Adrenal gland (tissue), 7 donors: ENCODE results near the genes CTDP1 and PARD6G.

DNA sequence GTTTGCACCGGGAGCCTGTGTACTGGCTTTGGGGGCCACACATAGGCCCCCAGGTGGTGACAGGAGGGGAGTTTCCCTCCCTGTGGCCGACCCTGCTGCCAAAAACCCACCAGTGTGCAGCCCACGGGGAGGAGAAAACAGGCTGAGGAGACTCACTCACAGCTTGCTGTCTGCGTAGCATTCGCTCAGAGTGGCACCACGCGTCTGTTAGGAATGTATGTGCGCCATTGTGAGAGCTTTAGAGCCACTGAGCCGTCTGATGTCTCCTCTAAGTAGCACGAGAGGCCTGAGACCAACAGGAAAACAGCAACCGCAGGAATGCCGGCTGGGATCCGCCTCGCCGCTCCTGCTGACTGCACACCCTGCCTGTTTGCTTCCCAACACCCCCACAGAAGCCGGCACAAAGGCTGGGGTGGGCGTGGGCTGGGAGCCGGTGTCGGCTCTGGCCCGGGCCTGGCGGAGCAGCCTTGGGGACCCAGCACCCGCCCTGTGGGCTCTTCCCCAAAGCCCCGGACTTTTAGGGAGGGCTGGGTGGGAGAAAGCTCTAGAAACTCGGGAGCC is 89.4 kb downstream of the NFATC1 start:
- PRO-cap, 3 experiments, result no peak in any of the 3 experiments
- RAMPAGE, long total RNA, 4 experiments, result no peak in any of the 4 experiments
- RRBS, result 78% methylated on average over 12 of the region's 24 CpGs

- PRO-cap, 3 experiments, result peak in 1 of 3 experiments; most common minus-strand start chr18:79526838 (in 1)
- RAMPAGE, long total RNA, 4 experiments, result no peak in any of the 4 experiments
- RRBS, result 76% methylated on average over 4 of the region's 10 CpGs
These were observed 130.9 kb downstream of the NFATC1 start for GRCh38 chr18:79526691-79526916.

DNA sequence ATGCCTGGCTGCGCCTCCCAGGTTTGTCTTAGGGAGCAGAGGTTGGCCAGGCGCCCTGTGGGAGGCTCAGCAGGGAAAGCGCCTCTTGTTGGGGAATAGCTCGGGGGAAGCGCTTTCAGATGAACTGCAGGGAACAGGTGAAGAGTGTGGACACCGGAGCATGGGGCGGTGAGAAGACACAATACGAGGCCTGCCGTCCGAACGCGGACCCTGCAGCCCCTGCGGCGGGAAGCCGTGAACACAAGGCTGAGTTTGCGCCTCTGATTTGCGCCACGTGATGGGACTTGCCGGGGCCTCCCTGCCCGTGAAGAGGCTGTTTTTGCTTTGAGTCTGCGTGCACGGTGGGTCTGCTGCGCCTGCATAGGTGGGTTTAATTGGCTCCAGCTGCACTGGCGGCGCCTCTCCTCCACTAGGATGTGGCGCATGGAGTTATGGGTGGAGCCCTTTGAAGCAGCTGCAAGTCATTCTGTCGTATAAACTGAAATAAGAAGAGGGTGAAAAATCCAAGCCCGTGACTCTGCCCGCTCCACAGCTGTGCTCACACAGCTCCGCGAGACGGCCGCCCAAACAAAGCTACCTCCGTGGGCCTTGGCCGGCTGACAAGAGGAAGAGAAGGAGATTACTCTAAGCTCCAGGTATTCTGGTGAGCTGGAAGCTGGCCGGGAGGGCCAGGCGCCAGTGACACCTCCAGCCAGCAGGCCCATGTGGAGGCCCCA is 103.5 kb upstream of the CTDP1 start:
- PRO-cap, 3 experiments, result peak in 1 of 3 experiments; most common plus-strand start position 514 of the sequence (in 1)
- RAMPAGE, long total RNA, 4 experiments, result no peak in any of the 4 experiments
- RRBS, result 49% methylated on average over 6 of the region's 37 CpGs

- PRO-cap, 3 experiments, result peak in 3 of 3 experiments; most common plus-strand start chr18:79679803 (in 2); most common minus-strand start chr18:79679716 (in 1)
- RAMPAGE, long total RNA, 4 experiments, result no peak in any of the 4 experiments
- RRBS, result under 1% methylated on average over 9 of the region's 45 CpGs
These were observed at the start of gene CTDP1 for GRCh38 chr18:79679614-79679906. Gene CTDP1, plus strand, starts transcription at chr18:79679803.

DNA sequence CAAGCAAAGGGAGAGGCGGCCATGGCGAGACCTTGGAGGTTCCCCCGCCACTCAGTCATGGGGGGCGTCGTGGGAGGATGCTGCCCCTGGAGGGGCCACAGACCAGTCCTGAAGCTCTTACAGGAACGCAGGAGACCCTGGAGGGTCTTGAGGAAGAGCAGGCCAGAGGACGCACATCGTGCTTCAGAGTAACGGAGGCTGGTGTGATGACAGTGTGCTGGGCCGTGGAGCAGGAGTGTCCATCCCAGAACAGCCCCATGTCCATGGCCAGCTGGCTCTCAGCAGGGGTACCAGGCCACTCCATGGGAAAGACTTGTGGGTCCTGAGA is 53.0 kb upstream of the KCNG2 start:
- PRO-cap, 3 experiments, result no peak in any of the 3 experiments
- RAMPAGE, long total RNA, 4 experiments, result no peak in any of the 4 experiments
- RRBS, result no CpG with 5 or more reads among the region's 10 CpGs

DNA sequence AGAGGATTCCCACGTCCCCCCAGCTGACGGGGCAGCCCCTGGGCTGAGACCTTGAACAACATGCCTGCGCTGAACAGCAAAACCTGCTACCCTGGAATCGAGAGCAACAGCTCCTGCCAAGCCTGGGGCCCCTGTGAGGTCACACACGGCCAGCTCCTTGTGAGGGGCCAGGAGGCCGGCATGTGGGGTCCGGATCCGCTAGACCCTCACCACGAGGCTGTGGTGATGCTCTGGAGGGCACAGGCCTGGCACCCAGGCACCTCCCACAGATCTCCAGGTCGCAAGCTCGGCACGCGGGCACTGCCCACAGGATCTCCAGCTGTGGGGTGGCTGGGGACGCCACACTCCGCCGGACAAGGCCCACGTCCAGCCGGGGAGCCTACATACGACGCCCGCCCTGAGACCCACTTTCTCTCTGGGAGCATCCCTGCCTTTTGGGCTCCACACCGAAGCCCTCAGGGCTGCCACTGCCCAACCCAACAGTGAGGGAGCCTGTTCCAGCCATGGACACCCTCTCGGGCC is 34.2 kb downstream of the SLC66A2 start:
- PRO-cap, 3 experiments, result no peak in any of the 3 experiments
- RAMPAGE, long total RNA, 4 experiments, result no peak in any of the 4 experiments
- RRBS, result no CpG with 5 or more reads among the region's 23 CpGs

- PRO-cap, 3 experiments, result no peak in any of the 3 experiments
- RAMPAGE, long total RNA, 4 experiments, result no peak in any of the 4 experiments
- RRBS, result no CpG with 5 or more reads among the region's 28 CpGs
These were observed 26.5 kb downstream of the SLC66A2 start for GRCh38 chr18:79924536-79925732.

DNA sequence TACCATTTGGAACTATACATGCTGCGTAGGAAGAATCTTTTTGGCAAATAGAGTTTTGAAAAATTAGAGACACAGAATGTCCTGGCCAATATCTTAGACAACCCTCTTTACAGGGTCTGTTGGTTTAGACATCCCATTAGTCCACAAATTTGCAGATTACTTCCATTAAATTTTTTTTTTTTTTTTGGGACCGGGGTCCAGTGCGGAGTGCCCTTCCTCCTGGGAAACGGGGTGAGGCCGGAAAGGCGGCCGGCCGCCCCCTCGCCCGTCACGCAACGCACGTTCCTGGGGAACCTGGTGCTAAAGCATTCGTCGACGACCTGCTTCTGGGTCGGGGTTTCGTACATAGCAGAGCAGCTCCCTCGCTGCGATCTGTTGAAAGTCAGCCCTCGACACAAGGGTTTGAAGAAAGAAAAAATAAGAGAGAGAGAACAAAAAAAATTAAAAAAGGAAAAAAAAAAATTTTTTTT is 21.5 kb upstream of the RBFA start:
- PRO-cap, 3 experiments, result no peak in any of the 3 experiments
- RAMPAGE, long total RNA, 4 experiments, result no peak in any of the 4 experiments
- RRBS, result 25% methylated on average over 2 of the region's 21 CpGs

DNA sequence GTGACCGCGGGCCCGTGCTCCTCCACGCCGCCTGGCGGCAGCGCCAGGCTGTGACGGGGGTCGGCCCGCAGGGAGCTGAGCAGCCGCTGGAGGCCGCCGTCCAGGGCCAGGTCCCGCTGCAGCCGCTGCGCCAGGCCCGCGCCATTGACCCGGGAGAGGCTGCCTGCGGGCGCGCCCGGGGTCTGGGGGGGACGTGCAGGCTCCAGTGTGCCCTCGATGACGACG is 50.6 kb downstream of the ADNP2 start:
- PRO-cap, 3 experiments, result no peak in any of the 3 experiments
- RAMPAGE, long total RNA, 4 experiments, result no peak in any of the 4 experiments
- RRBS, result no CpG with 5 or more reads among the region's 27 CpGs

DNA sequence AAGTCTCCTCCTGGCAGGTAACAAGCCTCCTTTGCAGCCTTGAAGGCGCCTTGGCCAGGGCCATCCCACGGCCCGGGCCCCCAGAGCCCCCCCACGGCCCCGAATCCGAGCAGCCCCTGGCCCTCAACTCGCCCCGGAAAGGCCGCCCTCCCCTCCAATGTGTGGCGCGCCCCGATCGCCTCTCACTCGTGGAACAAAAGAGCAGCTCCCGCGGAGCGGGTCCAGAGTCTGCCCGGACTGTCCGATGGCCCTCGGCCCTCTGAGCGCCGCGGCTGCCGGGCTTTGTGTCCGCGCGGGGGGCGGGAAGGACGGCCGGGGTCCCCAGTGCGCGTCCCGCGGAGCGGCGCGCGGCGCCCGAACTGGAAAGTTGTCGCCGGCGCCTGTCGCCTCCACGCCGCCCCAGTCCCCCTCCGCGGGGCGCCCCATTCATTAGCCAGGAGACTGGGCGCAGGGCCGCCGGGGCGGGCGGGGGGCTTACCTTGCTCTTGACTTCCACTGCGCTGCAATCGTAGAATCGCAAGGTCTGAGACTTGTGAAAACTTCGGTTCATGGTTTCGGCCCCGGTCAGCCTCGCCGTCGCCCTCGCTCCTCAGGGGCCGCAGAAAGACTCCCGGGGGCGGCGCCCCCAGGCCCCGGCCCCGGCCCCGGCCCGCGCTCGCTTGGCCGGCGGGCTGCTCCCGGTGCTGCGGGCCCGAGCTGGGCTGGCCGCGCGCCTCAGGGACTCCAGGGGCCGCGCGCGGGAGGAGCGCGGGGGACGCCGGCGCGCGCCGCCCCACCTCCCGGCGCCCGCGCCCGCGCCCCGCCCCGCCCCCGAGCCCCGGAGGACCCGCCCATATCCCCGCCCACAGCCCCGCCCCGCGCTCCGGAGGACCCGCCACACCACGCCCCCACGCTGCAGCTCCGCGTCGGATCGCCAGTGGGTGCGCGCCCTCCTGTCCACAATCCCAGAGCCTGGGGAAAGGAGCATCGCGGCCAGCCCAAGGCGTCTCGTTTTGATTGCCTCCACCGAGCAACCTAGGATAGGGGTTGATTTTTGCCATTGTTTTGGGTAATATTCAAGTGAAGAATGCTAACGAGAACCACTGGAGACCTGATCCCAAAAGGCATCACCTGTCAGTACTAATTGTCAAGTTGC is at the start of gene PARD6G:
TSS of gene PARD6G (minus strand) at position 716 of the 1,135 bp plus-strand sequence.
- PRO-cap, 3 experiments, result peak in 3 of 3 experiments; most common plus-strand start position 224 of the sequence (in 1); most common minus-strand start position 703 of the sequence (in 3)
- RAMPAGE, long total RNA, 4 experiments, result no peak in any of the 4 experiments
- RRBS, result 1% methylated on average over 87 of the region's 125 CpGs